Renal cortical epithelial cell (primary cell): ENCODE results near the genes YBX1, TMEM269 and ZNF691.

DNA sequence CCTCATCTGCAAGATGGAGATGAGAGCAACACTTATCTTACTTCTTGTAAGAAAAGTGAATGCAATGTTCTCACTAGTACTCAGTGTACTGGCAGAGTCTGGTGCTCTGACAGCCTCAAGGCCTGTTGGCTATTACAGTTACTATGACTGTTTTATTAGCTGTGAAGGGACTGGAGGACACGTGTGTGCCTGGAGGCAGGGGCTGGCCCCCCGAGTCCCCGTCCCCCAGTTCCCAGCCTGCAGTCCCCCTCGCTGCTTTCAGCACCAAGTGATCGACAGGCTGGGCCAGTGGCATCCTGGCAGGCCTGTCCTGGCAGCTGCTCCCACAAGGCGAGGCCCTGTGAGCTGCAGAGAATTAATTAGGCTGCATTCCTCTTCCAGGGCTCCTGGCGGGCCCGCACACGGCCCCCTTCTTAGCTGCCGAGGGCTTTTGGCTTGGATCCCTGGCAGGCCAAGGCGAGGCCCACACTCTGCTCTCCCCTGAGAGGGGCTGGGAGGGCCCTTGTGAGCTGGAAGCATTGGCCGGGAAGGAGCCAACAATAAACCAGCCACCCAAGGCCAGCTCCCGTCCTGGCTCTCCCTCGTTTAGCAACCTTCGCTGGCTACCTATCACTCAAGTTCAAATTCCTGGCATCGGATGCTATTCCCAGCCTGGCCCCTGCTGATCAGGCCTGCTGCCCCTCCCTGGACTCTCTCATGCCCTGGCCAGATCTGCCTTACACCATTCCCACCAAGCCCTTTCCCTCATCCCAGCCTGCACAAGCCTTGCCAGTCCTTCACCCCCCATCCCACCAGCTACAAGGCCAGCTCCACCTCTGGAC, 9.8 kb downstream of the EDN2 start:
- RRBS: no CpG with 5 or more reads among the region's 16 CpGs

DNA sequence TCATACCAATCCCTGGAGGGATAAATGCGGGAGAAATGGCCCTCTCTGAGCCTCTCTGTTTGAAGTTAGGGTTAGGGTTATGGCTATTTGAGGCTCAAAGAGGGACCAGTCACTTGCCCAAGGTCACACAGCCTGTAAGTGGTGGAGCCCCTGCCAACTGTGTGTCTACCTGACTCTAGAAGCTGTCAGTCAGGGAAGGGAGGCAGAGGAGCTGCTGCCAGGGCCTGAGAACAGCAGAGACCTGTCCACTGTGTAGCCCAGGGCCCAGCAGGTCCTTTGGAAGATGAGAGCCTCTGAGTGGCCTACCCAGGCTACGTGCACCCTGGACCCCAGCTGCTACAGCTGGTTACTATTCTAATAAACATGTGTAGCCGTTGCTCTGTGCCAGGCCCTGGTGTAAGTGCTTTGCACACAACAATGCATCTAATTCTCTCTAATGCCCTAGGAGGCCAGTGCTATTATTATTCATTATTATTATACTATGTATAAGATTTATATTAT, 15.1 kb upstream of the EDN2 start:
- RRBS: no CpG with 5 or more reads among the region's 3 CpGs

GRCh38 chr1:41553737-41554710, 69.5 kb upstream of the EDN2 start:
- RRBS: no CpG with 5 or more reads among the region's 9 CpGs

GRCh38 chr1:41579980-41580819, 95.7 kb upstream of the EDN2 start:
- RRBS: no CpG with 5 or more reads among the region's 11 CpGs

DNA sequence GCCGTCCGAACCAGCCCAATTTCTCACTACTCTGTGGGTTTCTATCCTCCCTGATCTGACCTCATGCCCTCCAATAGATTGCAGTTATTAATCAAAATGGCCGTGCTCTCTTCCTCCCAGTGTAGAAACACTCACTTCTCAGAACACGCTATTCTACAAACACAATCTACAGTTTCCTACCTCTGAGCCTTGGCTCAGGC, 147.1 kb upstream of the EDN2 start:
- RRBS: no CpG with 5 or more reads among the region's 4 CpGs

GRCh38 chr1:41874745-41875434, 43.8 kb downstream of the HIVEP3 start:
- RRBS: no CpG with 5 or more reads among the region's 8 CpGs

DNA sequence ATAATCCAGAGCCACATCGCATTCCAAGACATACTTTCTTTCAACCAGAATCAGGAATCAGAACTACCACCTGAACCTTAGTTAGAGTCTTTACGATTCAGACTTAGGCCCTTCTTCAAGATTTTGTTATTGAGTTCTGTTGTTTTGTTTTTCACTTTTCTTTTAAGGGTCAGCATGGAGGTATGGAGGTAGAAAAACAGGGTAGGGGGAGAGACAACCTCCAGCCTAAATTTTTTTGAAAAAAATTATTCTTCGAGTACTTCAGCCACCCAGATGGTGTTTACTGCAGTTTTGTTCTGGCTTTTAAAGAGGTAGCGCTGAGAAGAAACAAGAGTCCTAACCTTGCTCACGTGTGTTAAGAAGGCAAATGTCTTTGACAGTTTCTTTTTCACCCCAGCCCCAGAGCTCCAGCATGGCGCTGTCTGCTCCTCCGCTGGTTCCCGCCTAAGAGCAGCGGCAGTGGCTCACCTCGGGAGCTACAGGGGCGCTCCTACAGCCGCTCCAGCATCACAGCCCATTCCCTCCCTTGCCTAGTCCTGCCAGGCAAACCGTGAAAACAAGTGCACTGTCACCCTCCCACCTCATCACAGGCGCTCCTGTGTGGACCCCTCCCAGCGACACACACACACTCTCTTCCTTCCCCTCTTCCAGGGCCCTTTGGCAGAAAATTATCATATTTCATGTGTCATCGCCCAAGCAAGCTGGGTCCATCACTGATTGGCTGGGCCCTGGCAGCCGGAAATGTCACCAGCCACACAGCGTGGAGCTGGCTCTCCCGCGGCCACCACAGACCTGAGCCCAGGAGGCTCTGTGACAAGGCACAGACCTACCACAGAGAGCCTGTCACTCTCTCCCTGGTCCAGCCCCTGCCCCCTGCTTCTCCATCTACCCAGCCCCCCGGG, 1.0 kb upstream of the HIVEP3 start:
- RRBS: no CpG with 5 or more reads among the region's 21 CpGs

- RRBS: no CpG with 5 or more reads among the region's 15 CpGs
These were observed 979 bp upstream of the GUCA2A start for GRCh38 chr1:42165285-42166162.

GRCh38 chr1:42191234-42191845, 26.8 kb upstream of the GUCA2A start:
- RRBS: no CpG with 5 or more reads among the region's 8 CpGs

DNA sequence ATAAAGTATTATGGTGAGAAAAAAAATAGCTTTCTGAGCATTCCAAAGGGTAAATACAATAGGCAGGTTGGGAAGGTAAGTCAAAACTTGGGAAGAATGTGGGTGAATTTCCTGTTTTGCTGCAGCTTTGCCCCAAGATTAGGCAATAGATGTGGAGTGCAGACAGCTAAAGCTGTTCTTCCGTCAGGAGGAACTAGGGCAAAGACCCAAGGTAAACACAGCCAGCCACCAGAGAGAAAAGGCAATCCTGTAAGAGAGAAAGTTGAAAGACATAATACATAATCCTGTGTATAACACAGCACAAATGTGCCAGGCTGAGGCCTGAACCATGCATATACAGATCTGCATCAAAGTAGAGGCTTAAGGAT, 50.0 kb upstream of the GUCA2A start:
- RRBS: no CpG with 5 or more reads among the region's 1 CpG

DNA sequence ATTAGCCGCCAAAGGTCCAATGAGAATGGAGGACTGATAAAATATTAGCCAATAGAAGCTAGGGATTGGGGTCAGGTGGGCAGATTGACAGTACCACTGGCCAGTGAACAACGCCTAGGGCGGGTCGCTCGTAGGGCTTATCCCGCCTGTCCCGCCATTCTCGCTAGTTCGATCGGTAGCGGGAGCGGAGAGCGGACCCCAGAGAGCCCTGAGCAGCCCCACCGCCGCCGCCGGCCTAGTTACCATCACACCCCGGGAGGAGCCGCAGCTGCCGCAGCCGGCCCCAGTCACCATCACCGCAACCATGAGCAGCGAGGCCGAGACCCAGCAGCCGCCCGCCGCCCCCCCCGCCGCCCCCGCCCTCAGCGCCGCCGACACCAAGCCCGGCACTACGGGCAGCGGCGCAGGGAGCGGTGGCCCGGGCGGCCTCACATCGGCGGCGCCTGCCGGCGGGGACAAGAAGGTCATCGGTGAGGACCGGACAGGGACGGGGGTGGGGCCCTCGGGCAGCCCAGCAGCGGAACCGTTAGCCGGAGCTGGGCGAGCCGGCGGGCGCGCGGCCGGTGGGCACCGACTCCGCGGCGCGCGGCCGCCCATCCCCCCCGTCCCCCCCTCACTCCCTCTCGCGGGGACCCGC, at the start of gene YBX1:
YBX1 (plus strand) TSS at position 157 of the 637 bp plus-strand sequence.
- RRBS: 1% methylated on average over 17 of the region's 70 CpGs

- RRBS: no CpG with 5 or more reads among the region's 5 CpGs
These were observed 4.3 kb downstream of the YBX1 start for GRCh38 chr1:42686419-42687052.

GRCh38 chr1:42692800-42693411, 10.7 kb downstream of the YBX1 start:
- RRBS: no CpG with 5 or more reads among the region's 4 CpGs

DNA sequence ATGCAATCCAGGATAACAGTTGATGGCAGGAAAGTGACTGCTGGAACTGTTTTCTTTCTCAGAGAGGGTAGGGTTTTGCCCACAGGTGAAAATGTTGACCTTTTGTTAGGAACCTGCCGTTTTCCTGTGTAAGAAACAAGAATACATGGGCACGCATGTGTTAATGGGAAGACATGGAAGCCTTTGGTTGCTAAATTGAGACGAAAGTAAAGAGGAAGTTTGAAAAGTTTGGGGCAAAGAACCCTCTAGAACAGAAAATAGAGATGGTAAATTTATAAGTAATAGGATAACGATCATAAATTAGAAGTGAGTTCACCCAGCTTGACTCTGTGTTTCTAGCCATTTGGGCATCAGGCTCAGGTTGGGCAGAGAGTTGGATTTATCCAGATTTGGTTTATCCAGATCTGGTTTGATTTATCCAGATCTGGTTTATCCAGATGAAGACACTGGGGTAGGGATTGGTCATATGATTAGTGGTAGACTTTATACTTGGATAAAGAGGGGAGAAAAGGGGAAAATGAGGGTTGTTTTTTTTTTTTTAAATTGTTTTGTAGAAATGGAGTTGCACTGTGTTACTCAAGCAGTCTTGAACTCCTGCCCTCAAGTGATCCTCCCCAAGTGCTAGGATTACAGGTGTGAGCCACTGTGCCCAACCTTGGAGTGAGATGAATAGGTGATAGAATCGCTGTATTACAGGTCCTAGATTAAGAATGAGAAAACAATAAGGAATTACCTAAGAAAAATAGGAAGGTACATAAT, 17.1 kb downstream of the YBX1 start:
- RRBS: no CpG with 5 or more reads among the region's 5 CpGs

DNA sequence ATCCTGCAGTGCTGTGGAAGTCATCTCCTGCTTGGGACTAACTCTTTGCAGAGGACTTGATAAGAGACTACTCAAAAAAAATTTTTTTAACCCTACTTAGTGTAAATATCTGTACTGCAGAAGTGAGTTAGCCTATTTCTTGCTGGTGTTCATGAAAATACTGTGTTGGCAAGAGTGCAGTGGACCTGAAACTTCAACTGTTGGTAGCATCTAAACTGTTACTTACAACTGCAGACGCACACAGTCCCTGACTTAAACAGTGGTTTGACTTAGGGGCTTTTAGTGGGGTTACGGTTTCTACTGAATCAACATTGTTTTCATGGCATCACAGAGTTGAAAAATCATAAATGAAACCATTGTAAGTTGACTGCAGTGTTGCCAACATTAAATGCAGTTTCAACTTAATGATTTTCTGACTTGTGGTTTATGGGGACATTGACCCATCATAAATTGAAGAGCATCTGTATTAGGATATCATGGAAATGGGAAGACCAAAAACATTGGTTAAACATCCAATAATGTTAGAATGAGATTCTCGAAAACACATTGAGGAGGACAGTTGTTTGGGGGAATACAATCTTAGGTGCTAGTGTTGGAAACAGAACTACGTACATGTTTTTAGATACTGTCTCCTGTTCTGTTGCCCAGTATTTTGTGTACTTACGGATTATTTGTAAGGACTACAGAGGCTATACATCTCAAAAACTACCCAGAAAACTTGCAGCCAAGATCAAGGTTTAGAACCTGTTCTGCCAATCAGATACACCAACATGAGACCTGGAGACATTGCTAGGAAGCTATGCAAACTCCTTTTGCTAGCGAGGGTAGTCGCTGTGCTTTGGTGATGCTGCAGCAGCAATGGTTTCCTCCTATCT, 21.4 kb downstream of the YBX1 start:
- RRBS: no CpG with 5 or more reads among the region's 7 CpGs

DNA sequence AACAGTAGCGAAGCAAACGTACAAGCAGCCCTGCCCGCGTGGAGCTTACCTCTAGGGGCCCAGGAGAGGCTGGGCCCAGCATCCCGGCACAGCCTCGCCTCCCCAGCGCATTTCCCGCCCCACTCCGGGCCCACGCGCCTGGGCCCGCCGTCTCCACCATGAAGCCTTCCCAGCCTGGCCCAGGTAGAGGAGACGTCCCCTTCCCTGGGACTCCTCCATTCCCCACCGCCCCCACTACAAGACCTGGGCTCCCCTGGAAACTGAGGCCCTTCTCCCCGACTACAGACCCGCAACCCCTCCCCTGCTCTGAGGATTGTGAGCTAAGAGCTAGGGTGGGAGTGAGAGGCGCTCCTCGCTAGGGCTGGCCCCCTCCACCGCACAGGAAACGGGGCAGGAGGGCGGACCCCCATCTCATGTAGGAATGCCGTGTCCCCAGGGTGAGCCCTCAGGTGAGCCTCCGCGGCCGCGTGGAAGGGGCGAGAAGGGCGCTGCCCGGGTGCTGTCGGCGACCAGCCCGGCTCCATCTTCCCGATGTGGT, at the start of gene TMEM269:
TMEM269 (plus strand) TSS at position 358 of the 538 bp plus-strand sequence.
- RRBS: 91% methylated on average over 5 of the region's 34 CpGs

- RRBS: no CpG with 5 or more reads among the region's 8 CpGs
These were observed 1.8 kb upstream of the ZNF691 start for GRCh38 chr1:42844341-42845299.

GRCh38 chr1:42846500-42847379, at the start of gene ZNF691:
Gene ZNF691, plus strand, starts transcription at chr1:42846613.
- RRBS: 3% methylated on average over 12 of the region's 42 CpGs

GRCh38 chr1:42961741-42962194, 3.1 kb upstream of the SLC2A1 start:
- RRBS: no CpG with 5 or more reads among the region's 4 CpGs

- RRBS: no CpG with 5 or more reads among the region's 3 CpGs
These were observed 3.8 kb downstream of the C1orf210 start for GRCh38 chr1:43281650-43281885.